Cerebral cortex (tissue), 2 donors: Measurements from ENCODE around the genes TXNL4A and PARD6G.

DNA sequence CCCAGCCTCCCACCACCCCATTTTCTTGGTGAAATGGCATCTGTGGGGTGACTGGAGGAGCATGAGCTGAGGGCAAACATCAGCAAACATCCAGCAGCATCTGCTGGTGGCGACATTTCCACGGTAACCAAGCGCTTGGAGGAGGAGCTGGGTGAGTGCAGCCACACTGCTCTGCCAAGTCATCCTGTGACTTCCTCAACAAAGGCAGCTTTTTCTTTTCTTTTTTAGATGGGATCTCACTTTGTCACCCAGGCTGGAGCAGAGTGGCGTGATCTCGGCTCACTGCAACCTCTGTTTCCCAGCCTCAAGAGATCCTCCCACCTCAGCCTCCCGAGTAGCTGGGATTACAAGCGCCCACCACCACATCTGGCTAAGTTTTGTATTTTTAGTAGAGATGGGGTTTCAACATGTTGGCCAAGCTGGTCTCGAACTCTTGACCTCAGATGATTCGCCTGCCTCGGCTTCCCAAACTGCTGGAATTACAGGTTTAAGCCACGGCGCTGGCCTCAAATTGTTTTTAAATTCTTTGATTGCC is 5.5 kb downstream of the TXNL4A start:
- PRO-cap, 2 experiments = peak in 1 of 2 experiments; most common minus-strand start position 102 of the sequence (in 1)

- PRO-cap, 2 experiments = peak in 1 of 2 experiments; most common plus-strand start chr18:79988181 (in 1); most common minus-strand start chr18:79988161 (in 1)
Observed at GRCh38 chr18:79987800-79988785, at the start of gene TXNL4A. TXNL4A (minus strand) TSS chr18:79988563.

GRCh38 chr18:79988786-79989457 is 559 bp upstream of the TXNL4A start:
- PRO-cap, 2 experiments = peak in 1 of 2 experiments; most common plus-strand start chr18:79989016 (in 1); most common minus-strand start chr18:79989109 (in 1)

DNA sequence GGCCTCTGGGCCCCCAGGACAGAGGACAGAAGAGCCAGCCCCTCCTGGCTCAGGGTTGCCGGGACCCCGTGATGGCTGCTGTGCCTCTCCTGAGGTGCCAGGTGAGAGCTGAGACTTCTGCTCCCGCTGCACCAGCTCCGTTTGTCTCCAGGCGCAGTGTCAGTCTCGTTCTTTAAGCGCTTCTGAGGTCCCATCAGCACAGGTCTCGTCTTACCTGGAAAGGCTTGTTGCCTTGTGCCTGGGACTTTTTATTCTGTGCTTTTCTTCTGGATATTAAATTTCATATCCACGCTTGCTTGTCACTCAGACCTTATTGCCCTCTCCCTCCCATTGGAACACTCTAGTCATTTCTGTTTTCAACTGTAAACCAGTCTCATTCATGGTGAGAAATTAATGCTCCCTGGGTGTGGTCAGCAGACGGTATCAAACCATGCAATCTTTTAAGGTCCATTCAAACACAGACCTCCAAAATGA is 39.9 kb downstream of the ADNP2 start:
- PRO-cap, 2 experiments = no peak in any of the 2 experiments

- PRO-cap, 2 experiments = no peak in any of the 2 experiments
Observed at GRCh38 chr18:80193749-80194452, 53.4 kb downstream of the PARD6G start.

DNA sequence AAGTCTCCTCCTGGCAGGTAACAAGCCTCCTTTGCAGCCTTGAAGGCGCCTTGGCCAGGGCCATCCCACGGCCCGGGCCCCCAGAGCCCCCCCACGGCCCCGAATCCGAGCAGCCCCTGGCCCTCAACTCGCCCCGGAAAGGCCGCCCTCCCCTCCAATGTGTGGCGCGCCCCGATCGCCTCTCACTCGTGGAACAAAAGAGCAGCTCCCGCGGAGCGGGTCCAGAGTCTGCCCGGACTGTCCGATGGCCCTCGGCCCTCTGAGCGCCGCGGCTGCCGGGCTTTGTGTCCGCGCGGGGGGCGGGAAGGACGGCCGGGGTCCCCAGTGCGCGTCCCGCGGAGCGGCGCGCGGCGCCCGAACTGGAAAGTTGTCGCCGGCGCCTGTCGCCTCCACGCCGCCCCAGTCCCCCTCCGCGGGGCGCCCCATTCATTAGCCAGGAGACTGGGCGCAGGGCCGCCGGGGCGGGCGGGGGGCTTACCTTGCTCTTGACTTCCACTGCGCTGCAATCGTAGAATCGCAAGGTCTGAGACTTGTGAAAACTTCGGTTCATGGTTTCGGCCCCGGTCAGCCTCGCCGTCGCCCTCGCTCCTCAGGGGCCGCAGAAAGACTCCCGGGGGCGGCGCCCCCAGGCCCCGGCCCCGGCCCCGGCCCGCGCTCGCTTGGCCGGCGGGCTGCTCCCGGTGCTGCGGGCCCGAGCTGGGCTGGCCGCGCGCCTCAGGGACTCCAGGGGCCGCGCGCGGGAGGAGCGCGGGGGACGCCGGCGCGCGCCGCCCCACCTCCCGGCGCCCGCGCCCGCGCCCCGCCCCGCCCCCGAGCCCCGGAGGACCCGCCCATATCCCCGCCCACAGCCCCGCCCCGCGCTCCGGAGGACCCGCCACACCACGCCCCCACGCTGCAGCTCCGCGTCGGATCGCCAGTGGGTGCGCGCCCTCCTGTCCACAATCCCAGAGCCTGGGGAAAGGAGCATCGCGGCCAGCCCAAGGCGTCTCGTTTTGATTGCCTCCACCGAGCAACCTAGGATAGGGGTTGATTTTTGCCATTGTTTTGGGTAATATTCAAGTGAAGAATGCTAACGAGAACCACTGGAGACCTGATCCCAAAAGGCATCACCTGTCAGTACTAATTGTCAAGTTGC is at the start of gene PARD6G:
Gene PARD6G, minus strand, starts transcription at position 716 of the 1,135 bp plus-strand sequence.
- PRO-cap, 2 experiments = peak in 1 of 2 experiments; most common plus-strand start position 224 of the sequence (in 1); most common minus-strand start position 261 of the sequence (in 1)